Neural cell (in vitro differentiated cells): ENCODE measurements around the genes CENPA, MAPRE3, TCF23 and MPV17.

DNA sequence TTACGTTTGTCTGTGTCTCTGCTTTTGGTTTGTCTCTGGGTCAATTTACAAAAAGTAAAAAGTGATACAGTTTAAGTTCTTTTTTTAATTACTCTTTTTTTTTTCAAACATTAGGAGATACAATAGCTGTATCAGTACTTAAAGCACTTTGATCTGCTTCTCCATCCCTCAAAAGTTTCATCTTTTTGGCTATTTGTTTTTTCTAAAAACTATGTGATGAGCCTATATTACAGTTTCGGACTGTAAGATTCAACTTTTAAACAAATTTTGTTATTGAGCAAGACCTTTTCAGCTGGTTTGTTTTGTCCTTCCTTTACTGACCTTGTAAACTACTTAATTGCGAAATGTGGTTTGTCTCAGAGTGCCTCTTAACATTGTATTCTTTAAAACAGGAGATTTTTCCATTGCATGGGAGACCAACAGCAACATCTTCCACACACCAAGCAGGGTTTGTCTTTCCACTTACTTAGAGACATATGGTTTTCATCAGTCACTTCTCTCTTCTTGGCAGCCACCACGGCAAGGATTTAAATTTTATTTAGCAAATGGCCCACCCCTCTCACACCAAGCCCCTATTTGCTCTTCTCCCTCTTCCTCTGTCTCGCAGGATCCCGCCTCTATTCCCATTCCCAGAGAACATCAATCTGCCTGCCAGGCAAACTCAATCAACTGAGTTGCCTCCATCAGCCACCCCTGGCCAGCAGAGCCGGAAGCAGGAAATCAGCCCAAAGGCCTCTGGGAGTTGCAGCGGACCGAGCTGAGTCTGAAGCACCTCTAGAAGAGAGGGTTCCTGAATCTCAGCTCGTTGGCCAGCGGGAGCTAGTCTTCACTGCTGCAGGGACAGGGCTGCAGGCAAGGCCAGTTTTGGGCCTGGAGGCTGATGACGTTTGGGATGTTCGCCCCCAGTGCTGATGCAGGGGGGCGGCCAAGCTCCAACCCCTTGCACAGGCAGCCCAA lies 11.2 kb upstream of the CIB4 start:
- RAMPAGE, long total RNA = no peak

GRCh38 chr2:26771281-26771948 lies 7.3 kb downstream of the SLC35F6 start:
- RAMPAGE, long total RNA = no peak

DNA sequence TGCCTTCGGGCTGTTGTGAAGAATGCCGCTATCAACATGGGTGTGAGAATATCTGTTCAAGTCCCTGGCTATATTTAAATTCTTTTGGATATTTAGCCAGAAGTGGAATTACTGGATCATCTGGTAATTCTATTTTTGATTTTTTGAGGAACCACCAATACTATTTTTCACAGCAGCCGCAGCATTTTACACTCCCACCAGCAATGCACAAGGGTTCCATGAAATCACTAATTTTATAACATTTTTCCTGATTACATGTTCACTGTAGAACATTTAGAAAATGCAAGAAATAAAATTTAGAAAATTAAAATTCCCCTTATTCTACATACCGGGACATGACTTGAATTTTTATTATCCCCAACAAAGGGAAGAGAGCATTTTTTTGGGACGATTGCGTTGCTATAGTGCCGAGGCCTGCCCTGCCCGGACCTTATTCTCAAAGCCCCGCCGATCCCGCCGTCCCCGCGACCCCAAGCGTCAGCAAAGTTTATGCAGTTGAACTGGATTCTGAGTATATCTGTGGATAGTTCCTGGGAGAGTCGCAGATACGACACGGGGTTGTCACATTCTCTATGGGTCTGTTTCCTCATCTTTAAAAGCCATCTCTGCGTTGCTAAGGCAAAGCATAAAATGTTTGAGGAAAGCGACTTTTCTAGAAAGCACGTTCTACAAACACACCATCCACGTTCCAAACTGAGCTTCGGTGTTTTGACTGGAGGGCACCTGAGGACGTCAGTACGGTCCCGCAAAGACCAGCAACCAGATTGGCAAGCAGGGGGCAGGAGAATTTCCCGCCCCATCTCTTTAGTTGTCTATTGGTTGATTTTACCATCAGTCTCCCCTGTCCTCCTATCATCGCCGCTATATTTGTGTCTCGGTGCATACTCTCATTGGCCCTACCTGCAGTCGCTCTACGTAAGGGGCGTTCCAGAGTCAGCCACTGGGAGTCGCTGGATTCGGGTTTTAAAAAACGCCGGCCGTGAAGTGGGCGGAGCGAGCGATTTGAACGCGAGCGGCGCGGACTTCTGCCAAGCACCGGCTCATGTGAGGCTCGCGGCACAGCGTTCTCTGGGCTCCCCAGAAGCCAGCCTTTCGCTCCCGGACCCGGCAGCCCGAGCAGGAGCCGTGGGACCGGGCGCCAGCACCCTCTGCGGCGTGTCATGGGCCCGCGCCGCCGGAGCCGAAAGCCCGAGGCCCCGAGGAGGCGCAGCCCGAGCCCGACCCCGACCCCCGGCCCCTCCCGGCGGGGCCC lies at the start of gene CENPA:
Gene CENPA (plus strand): TSS at position 1,020 of the 1,252 bp plus-strand sequence.
- RAMPAGE, long total RNA = no peak

GRCh38 chr2:26968307-26968664 lies 2.2 kb upstream of the MAPRE3 start:
- RAMPAGE, long total RNA = no peak

DNA sequence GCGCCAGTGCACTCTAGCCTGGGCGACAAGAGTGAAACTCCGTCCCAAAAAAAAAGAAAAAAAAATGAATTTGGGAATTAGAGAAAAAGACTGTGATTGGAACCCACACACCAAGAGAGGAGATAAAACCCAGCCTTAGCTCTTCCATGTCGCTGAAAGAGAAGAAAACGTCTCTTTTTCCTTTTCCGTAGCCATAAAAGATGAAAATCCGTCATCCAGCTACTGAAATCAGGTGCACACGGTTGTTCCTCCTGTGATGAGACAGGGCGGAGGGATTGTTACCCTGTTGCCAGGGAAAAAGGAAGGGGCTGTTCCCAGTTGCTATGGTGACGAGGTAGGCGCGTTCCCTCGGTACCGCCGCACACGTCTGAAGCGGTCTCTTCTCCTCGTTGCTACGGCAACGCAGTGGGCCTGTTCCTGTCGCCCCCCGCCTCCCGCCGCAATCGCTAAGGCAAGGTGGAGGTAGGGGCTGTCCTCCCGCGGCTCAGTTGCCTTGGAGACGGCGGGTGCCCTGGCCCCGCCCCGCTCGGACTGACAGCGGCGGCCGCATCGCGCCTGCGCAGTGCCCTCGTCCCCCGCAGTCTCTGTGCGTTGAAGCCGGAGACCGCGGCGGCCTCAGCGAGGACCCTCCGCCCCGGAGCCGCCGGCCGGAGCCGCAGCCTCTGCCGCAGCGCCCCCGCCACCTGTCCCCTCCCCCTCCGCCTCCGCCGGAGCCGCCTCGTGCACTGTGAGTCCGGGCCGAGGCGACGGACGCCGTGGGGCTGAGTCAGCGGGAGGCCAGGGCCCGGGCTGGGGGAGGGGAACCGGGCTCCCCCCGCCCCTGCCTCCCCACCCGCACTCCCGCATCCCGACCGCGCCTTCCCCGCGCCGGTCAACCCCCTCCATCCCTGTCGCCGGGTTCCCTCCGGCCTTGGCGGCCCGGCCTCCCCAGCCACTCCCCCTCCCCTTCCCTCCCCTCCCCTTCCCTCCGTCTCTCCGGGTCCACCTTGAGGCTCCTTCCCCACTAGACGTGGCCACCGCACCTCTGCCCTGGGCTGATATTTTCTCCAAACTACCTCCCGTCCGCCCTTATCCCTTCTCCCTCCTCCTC lies at the start of gene MAPRE3:
Gene MAPRE3 (plus strand): TSS at position 562 of the 1,090 bp plus-strand sequence.
- RAMPAGE, long total RNA = no peak

DNA sequence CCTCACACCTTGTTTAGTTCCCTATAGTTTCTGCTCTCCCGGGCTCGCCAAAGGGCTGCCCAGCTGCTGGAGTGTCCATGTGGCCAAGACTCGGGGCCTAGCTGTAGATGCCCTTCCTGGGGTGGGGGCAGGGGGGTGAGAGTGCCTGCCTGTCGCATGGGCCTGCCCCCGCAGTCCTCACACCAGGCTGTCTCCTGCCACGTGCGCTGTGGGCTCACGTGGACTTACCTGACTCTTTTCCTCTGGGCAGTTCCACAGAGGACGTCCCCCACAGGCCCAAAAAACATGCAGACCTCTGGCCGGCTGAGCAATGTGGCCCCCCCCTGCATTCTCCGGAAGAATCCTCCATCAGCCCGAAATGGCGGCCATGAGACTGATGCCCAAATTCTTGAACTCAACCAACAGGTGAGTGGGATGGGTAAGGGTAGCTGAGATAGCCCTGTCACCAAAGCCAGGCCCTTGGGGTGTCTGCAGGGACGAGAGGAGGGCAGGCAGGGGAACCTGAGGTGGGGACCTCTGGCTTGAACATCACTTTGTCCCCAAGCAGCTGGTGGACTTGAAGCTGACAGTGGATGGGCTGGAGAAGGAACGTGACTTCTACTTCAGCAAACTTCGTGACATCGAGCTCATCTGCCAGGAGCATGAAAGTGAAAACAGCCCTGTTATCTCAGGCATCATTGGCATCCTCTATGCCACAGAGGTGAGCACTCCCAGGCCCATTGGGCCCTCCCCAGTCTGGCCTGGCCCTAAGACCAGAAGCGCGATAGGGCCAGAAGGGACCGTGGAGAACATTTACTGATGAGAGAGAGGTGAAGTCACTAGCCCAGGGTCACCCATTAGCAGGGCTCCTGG lies 7.2 kb upstream of the TMEM214 start:
- RAMPAGE, long total RNA = no peak

DNA sequence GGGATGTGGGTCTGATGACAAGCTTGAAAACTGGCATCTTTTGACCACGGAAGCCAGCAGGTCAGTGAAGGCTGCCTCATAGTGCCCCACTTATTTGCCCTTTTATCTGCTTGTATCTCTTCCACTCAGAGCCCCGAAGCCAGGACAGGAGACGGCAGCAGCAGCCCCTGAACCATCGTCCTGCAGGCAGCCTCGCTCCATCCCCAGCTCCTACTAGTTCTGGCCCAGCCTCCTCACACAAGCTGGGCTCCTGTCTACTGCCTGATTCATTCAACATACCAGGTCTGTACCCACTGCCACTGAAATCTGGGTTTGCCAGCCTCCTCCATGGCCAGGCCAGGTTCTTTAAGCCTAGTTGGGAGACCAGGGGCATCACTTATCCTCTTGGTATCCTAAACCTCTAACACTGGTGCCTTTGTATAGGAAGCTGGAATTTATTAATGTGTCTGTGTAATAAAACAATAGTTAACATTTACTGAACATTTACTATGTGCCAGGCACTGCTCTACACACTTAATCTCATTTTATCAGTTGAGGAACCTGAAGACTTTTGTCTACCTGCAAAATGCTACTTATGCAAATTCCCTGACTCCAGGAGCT lies 4.0 kb downstream of the OST4 start:
- RAMPAGE, long total RNA = no peak

DNA sequence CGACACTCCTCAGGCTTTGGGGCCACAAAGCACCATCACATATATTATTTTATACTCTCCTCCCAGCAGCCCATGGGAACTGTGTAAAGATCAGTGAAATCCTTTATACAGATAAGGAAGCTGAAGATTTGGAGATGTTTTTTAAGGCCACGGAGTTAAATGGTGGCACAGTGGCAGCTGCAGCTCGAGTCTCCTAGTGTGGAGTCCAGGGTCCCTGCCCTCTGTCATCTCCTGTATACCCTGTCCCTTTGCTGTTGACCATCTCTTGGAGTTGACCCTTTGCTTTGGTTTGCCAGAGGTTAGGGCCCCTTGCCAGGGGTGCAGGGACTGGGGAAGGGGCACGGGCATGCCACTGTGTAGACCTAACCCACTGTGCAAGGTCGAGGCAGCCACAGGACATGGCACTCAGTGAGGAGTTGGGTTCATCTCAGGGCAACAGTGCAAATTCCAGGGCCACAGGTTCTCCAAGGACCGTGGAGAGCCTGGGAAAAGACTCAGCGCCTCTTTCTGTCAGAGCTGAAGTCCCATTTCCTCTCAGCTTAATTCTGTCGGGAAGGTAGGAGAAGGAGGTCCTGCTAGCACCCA lies 2.5 kb downstream of the KHK start:
- RAMPAGE, long total RNA = no peak

- RAMPAGE, long total RNA = no peak
Measured at GRCh38 chr2:27148574-27149393, at the start of gene TCF23. TCF23 (plus strand) TSS chr2:27149004.

- RAMPAGE, long total RNA = start-site peak on the minus strand at chr2:27323068-27323078, 174 and 131 reads in 2 replicates; start-site peak on the plus strand at chr2:27323125-27323154, 31 and 24 reads in 2 replicates
Measured at GRCh38 chr2:27322903-27323940, at the start of gene MPV17. MPV17 (minus strand) TSS chr2:27323097.

DNA sequence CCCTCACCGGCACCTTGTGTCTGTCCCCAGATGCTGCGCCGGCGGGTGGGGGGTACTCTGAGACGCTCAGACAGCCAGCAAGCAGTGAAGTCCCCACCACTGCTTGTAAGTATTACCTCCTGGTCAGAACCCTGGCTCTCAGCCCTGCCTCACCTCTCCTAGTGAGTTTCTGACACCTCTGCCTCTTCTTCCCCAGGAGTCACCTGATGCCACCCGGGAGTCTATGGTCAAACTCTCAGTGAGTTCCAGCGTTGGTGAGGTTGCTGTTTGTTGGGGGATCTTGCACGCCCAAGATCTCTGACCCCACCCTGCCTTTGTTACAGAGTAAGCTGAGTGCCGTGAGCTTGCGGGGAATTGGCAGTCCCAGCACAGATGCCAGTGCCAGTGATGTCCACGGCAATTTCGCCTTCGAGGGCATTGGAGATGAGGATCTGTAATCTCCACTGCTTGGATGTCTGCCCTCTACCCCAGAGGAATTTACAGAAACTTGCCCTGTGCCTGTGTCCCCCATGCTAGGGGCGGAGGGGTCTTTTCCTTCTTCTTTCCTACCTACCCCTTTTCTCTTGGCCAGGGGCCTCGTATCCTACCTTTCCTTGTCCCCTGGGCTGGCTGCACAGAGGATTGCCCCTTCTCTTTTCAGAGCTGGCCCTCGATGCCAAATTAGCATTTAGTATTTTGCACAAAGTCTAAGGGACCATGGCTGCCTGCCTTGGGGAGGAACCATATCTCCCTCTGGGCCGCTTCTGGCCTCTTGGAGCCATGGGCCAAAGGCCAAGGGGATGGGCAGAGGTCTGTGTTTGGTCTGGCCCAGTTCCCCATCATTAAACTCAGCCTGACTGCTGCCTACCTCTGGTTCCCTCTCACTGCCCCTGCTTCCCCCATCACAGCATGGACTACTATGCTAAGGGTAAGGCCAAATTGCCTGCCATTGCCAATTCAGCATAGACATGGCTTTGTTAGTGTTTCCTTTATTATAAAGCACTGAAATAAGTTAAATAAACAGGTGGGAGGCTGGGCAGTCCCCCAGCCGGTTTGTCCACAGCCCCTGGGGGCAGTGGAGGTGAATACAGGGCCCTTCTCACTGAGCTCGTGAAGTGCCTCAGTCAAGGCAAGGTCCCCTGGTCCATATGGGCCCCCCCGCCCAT lies 3.9 kb downstream of the ZNF513 start:
- RAMPAGE, long total RNA = no peak

GRCh38 chr2:27384579-27385337 lies 4.2 kb upstream of the ZNF513 start:
- RAMPAGE, long total RNA = no peak

GRCh38 chr2:27493918-27494655 lies 913 bp downstream of the FNDC4 start:
- RAMPAGE, long total RNA = no peak

- RAMPAGE, long total RNA = no peak
Measured at GRCh38 chr2:27627802-27628327, 947 bp downstream of the CCDC121 start.

DNA sequence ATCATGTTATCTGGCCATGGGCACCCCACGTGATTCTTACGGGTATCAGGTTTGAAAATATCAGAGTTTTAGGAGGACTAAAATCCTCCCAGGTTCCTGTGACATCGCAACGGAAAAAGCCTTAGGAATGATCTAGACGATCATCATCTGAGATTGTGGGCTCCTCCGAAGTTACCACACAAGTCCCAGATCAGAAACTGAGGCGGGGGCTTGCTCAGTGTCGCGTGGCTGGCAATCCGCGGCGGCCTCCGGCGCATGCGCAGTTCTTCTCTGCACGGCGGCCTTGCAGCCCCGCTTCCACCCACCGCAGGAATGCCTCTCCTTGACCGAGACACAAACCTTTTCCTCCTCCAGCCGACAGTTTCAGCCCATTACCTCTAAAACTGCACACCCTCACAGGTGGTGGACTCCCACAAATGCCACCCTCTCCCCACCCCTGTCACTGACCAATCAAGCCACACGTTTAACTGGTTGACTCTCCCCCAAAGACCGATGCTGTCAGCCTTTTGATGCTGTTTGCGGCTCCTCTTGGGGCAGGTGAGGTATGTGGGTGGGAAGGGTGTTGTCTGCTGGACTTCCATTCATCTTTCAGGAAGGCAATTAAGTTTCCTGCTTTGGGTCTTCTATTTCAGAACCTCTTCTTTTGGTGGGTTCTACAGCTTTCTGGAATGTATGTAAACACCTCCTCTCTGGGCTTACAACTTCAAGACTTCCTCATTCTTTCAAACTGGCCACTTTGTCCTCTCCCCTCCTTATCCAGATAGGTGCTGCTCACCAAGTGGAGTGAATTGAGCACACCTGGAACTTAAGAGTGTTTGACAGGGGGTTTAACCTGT lies 5.5 kb upstream of the MRPL33 start:
- RAMPAGE, long total RNA = no peak

- RAMPAGE, long total RNA = no peak
Measured at GRCh38 chr2:27796944-27797883, 25.7 kb downstream of the MRPL33 start.

- RAMPAGE, long total RNA = no peak
Measured at GRCh38 chr2:28161071-28161412, 231.6 kb upstream of the FOSL2 start.

DNA sequence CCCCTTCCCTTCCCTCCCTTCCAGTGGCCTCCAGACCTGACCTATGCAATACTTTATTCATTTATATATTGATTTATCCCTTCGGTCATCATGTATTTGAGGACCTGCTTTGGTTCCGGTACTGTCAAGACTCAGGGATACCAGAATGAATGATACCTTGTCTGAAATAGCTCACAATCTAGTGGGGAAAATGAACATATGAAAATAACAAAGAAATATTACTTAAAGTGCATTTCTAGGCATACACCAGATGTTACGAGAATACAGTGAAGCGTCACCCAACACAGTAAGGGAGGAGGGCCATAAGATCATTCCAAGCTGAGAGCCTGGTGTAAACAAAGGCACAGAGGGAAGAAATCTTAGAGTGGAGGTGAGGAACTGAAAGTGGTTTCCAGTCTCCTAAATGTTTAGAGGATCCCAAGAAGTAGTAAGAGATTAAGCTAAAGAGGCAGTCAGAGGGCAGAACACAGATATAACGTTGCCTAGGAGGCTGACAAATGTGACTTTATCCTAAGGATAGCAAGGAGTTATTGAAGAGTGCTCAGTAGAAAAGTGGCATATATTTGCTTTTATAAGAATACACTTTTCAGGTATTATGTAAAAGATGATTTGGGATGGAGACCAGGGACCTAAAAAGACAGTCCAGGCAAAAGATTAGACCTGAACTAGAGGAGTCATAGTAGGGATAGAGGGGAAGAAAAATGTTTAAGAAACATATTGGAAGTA lies 130.7 kb upstream of the FOSL2 start:
- RAMPAGE, long total RNA = no peak

DNA sequence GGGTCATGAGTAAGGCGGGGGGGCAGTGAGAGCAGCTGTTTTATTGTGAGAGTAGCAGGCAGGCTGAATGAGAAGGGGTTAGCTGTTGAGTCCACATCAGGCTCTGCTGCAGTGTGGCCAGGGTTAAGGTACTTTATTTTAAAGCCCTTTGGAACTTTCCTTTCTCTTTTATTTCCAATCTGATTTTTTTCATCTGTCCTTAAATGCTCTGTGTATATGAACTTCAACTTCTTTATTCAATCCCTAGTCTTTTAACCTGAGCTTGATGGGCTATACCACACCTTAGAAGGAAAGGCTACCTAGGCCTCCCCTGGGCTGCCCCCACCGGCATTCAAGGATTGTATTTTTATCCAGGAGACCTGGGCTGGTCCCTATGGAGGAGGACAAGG lies 111.8 kb upstream of the FOSL2 start:
- RAMPAGE, long total RNA = no peak

- RAMPAGE, long total RNA = no peak
Measured at GRCh38 chr2:28379005-28379569, 13.6 kb upstream of the FOSL2 start.